Mesenchymal stem cell of Wharton's jelly (primary cell): ENCODE data around the genes OR11H12, EDDM3B, RNASE1 and RNASE8.

DNA sequence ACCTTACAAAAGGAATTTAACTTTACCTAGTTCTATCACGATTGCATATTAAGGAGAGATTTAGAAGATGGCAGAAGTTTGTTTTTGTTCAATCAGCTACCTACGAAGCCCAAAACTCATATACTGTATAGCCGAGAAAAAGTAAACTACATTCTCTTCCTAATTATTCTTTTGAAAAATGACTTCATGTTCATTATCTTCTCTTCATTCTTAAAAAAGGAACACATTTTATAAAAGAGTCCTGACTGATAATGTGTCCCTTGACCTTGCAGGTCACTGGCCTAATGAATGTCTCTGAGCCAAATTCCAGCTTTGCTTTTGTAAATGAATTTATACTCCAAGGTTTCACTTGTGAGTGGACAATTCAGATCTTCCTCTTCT lies at the start of gene OR11H12:
Gene OR11H12, plus strand, starts transcription at position 252 of the 381 bp plus-strand sequence.
- CAGE, long polyA plus RNA = no peak

- CAGE, long polyA plus RNA = no peak
Observed at GRCh38 chr14:20376130-20376739, 32.8 kb downstream of the PARP2 start.

- CAGE, long polyA plus RNA = no peak
Observed at GRCh38 chr14:20412187-20412850, 982 bp downstream of the TEP1 start.

GRCh38 chr14:20413724-20414100 lies 411 bp upstream of the TEP1 start:
- CAGE, long polyA plus RNA = no peak

DNA sequence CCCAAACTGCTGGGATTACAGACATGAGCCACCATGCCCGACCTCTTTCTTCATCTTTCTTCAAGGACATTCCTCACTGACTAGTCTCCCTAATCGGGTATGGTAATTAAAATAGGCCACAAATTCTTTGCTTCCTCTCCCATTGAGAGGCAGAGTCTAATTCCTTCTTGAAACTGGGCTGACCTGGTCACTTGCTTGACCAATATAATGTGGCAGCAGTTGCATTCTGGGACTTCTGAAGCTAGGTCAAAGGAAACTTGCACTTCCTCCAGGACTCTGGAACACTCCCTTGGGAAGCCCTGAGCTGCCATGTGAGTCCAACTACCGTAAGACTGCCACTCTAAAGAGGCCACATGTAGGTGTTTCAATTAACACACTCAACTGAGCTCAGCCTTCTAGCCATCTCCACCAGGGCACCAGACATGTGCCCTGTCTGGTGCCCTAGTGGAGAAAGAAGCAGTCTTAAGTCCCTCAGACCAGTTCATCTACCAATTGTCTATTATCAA lies 6.0 kb upstream of the TEP1 start:
- CAGE, long polyA plus RNA = no peak

- CAGE, long polyA plus RNA = no peak
Observed at GRCh38 chr14:20455991-20456335, 937 bp downstream of the APEX1 start.

DNA sequence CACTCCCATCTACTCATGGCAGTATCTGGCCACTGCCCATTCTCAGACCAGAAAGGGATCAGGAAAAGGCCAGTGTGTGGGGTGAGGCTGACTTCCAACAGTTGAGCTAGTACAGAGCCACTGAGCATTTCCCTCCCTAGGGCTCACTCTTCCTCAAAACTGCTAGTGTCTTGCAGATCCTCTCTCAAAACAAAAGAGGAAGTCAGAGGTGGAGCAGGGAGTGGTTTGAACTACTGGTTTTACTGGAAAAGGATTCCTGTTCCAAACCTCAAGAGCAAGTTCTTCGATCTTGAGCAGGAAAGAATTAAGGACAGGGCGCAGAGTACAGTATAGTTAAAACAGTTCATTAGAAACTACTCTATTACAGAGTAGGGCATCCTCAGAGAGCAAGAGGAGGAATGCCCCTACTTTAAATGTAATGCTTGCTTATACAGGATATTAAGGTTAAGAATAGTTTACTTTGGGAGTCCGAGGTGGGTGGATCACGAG lies 24.5 kb downstream of the PNP start:
- CAGE, long polyA plus RNA = no peak

DNA sequence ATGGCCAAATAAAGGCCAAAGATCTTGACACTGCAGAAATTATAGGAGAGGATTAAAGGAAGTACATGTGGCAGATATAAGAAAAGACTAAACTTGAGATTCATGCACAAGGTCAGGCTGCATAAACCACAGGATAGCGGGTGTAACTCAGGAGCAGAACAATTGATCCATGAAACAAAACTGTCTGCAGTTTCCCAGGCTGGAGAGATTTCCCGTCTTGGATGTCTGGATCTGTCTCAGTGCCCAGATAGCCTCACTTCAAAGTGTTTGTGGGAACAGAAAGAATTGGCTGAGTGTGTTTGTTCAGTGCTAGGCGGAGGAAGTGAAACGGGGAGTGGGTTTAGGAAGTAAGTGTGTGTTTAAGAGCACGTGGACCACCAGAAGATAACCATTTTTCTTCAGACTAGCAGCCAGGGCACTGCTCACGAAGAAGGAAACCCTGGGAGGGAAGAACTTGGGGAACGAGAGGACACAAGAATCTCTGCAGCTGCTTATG lies 34.7 kb downstream of the PNP start:
- CAGE, long polyA plus RNA = no peak

DNA sequence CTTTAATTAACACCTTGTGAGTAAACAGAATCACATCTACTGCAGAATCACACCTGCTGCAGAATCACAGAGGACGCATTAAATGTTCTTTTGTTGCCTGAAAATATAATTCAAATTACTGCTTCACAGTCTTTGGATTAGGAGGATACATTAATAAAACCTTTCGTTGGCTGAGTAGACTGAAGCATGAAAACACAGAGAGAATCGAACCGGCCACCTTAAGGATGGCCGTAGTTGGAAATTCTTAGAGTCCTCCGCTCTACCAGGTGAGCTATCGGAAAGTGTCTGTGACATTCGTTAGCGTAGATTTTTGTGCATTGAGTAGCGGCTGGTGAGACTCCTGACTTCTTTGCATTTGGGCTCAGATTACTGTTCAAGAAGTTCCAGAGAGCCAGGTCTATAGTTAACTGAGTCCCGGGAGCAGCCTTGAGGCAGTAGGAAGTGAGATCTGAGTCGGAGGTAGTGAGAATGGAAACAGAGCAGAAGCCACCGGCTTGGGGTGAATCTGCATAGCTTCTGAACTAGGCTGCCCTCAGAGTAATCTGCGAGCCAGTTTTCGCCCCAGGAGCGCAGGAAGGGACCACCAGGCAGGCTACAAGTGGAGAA lies 11.2 kb downstream of the OR6S1 start:
- CAGE, long polyA plus RNA = no peak

- CAGE, long polyA plus RNA = no peak
Observed at GRCh38 chr14:20687338-20688073, 1.1 kb upstream of the ANG start.

- CAGE, long polyA plus RNA = no peak
Observed at GRCh38 chr14:20768069-20768459, at the start of gene EDDM3B. Gene EDDM3B, plus strand, starts transcription at chr14:20768404.

DNA sequence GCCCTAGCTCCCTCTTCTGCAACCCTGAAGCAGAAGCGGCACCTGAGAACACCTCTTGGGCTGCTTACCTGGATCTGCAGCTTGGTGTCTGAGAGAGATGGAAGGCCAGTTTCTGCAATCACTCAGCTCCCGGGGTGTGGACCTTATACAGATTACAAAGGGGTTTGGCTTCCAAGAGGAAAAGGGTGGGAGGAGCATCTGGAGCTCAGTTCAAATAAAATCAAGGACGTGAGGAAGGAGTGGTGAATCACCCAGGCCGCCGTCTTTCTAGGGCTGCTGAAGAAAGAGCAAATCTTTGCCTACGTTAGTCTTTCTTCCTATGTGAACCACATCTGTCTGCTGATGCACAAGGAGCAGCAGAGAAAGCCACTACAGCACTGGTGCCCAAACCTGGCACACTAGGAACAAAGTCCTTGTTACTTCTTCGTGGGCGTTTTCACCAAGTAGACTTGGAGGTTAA lies at the start of gene RNASE1:
Gene RNASE1, minus strand, starts transcription at position 116 of the 460 bp plus-strand sequence.
- CAGE, long polyA plus RNA = no peak

DNA sequence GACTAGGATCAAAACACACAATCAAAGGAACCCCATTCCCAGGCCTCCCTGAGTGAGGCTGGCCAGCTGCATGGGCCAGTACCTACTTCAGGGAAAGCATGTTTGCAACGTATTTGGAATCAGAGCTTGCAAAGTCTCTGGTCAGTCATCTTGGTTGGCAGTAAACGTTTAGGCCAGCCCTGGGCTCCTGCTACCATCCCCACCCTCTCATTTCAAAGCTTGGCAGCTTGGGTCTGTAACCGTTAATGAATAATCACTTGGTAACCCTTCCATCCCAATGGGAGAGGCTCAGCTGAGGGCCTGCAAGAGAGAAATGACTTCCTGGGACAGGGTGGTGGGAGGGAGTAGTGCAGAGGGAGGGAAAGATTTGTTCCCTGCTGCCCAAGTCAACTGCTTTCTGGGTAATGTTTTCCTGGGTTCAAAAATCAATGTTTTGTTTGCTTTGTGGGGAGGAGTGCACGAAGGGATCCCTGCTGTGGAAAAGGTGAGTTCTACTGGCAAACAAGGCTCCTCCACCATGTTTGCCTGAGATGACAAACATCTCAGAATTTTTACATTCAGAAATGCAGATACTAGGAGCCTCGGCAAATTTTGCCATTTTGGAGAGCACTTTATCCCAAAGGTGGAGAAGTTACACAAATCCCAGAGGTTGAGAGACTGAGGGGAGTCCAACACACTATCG lies 2.0 kb upstream of the RNASE8 start:
- CAGE, long polyA plus RNA = no peak

DNA sequence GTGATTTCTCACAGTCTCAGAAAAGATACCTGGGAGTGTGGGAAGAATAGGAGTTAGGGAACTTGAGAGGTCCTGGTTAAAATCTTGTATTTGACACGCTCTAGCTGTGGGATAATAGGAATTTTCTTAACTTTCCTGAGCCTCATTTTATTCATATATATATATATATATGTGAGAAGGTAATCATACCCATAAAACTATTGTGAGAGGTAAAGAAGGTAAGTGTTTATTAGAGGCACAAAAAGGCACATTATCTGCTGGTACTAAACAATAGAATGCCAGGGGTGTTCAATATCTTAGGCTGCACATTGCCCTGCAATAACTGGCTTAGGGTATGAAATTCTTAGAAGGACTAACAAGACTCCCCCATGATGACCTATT lies at the start of gene RNASE8:
Gene RNASE8, plus strand, starts transcription at position 357 of the 381 bp plus-strand sequence.
- CAGE, long polyA plus RNA = no peak

DNA sequence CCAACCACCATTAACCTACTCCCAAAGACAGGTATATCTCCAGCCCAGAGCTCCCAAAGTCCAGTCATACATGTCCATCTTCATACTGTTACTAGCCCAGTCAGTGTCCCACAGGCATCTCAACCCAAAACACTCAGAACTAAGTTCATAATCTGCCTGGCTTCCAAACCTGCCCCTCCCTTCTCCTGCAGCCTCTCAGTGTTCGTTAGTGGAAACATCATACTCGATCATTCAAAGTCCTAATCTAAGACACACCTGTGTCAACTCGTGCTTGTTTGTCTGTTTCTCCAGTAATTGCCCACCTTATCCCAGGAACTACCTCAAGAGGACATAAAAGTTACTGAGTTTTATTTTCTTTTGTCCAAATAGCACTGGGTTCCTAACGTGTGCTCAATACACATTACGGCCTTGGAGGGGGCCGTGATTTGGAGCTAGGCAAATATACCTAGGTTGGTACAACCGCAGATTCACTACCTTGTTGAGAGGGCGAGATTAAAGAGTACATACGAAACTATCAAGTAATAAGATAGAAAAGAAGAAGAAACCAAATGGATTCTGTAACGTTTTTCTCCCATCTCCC lies 3.0 kb downstream of the RNASE8 start:
- CAGE, long polyA plus RNA = no peak

DNA sequence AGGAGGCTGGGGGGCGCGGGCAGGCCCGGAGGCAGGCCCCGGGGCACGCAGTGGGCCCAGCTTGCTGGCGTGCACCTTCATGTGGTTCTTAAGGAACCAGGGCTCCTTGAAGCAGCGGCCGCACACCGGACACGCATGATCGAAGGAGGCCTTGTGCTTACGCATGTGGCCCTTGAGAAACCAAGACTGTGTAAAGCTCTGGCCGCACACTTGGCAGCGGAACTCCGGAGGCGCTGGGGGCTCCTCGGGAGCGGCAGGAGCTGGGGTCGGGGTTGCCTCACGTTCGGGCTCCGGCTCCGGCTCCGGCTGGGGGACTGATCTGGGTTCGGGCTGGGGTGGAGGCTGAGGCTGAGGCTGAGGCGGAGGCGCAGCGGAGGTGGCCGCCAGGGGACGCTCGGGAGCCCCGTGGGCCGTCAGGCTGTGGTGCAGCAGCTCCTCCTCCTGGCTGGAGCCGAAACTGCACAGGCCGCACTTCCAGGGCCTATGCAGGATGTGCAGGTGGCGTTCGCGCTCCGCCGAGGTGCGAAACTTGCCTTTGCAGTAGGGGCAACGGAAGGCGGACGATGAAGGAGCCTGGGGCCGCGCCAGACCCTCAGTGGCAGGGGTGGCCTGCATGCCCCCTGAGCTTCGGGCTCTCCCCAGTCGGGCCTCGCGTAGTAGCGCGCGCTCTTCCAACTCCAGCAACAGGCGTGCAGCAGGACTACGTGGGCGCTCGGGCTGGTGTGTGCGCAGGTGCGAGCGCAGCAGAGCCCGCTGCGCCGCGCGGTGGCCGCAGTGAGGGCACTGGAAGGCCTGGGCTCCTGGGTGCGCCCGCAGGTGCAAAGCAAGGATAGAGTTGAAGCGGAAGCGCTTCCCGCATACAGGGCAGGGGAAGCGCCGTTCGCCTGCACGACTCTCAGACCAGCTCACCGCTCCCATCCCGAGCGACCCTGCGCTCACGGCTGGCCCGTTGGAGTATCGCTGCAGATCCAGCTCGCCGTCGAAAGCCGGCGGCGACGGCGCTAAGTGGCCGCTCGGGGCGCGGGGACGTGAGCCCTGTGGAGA lies 5.9 kb downstream of the ZNF219 start:
- CAGE, long polyA plus RNA = no peak

GRCh38 chr14:21093922-21094927 lies 4.2 kb downstream of the ZNF219 start:
- CAGE, long polyA plus RNA = no peak

GRCh38 chr14:21106059-21107384 lies 5.7 kb downstream of the TMEM253 start:
- CAGE, long polyA plus RNA = no peak

DNA sequence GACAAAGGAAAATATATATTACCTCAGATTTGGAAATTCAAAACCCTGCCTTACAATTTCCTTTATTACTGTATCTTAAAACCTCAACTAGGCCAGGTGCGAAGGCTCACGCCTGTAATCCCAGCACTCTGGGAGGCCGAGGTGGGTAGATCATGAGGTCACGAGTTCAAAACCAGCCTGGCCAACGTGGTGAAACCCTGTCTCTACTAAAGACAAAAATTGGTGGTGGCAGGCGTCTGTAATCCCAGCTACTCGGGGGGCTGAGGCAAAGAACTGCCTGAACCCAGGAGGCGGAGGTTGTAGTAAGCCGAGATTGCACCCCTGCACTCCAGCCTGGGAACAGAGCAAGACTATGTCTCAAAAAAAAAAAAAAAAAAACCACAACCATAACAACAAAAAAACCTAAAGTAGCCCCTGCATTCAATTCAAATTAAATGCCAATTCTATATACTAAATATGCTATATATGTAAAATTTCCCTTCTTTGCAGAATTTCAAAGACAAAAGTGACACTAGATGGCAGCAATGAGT lies 28.3 kb downstream of the HNRNPC start:
- CAGE, long polyA plus RNA = no peak

DNA sequence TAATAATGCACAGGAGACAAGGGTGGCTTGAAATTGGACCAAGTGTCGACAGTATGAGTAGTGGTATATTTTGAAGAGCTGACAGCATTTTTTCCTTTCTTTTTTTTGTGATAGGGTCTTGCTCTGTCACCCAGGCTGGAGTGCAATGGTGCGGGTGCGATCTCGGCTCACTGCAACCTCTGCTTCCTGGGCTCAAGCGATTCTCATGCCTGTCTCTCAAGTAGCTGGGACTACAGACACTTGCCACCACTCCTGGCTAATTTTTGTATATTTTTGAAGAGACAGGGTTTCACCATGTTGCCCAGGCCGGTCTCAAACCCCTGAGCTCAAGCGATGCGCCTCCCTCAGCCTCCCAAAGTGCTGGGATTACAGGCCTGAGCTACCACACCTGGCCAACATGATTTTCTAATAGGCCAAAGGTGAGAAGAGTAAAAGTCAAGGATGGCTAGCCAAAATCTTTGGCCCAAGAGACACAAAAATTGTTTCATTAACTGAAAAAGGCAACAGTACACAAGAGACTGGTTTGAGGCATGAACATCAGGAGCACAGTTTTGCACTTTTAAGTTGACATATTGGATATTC lies 12.6 kb downstream of the HNRNPC start:
- CAGE, long polyA plus RNA = no peak